Hair follicle dermal papilla cell (primary cell): ENCODE measurements around a stretch of chr5.

GRCh38 chr5:157548243-157549096, 27.1 kb downstream of the ADAM19 start:
- CAGE, long polyA plus RNA, result no peak

DNA sequence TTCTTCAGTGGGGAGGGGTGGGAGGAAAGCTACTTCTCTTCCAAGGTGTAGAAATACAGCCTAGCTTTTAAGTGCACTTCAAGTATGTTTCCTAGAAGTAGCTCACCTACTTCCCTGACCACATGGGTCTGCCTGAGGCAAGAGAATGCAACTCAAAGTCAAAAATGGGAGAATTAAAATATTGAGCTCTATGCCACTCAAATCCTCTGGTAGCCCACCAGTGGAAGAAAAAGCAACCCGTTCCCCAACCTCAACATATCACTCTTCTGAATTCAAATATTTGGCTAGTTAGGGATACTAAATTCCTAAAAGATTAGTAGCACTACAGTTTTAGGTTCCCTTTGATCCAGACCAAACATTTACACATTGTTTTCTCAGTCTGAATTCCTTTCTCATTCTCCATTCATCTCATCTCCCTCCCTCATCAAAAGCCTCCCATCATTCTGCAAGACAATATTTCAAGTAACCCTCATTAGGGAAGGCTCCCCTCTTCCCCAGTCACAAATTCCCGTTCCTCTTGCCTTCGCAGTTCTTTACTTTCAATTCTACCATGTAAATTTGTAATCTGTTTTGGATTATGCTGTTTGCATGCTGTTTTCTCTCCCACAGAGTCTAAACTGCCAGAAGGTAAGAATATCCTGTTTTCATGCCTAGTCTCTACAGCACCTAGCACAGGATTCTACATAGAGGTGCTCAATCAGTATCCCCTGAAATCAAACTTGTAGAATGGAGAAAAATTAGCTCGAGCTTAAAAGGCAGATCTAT, 26.3 kb downstream of the ADAM19 start:
- CAGE, long polyA plus RNA, result no peak

DNA sequence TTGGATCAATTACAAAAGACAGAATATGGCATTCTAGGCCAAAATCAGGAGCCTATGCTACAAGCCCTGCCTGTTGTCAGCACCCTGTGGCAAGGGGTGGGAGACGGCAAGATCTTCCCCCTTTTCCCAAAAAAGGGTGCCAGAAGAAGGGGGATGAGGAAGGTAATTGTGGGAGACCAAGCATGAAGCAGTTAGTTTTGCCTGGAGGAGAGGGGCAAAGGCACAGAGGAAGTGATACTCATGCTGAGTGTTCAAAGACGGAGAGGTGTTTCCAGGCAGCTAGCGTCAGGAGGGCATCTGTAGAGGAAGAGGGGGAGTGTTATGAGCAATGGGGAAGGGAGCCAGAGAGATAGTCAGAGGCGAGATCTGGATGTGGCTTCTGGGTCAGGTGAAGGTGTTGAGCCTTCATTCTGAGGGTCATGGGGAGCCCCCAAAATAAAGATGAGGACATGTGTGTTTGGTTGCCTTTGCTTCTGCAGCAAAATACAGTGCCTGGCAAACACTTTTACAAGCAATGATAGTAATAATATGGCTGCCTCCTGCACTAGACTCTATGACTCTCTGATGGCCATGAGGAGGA, 27.0 kb upstream of the ADAM19 start:
- CAGE, long polyA plus RNA, result no peak

DNA sequence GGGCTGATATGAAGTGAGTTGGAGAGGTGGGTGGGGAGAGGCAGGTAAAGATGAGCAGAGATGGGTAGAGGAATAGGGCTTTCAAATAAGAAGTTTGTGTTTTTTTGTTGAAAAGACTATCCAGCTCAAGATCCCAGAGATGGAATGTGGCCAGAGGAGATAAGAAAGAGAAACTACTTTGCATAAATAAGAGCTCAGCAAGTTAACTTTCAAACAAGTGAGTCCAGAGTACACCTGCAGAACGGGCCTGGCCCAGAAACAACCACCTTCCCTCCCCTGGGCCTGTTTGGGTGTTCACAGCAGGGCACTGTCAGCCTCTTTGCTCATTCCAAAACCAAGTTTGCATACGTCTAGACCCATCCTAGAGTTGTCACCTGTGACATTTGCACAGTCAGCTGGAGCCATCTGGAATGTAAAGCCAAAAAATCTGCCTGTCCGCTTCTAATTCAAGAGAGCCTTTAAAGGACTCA, 2.3 kb upstream of the CLINT1 start:
- CAGE, long polyA plus RNA, result no peak

- CAGE, long polyA plus RNA, result no peak
These were observed 161.7 kb upstream of the CLINT1 start for GRCh38 chr5:158020655-158021130.

DNA sequence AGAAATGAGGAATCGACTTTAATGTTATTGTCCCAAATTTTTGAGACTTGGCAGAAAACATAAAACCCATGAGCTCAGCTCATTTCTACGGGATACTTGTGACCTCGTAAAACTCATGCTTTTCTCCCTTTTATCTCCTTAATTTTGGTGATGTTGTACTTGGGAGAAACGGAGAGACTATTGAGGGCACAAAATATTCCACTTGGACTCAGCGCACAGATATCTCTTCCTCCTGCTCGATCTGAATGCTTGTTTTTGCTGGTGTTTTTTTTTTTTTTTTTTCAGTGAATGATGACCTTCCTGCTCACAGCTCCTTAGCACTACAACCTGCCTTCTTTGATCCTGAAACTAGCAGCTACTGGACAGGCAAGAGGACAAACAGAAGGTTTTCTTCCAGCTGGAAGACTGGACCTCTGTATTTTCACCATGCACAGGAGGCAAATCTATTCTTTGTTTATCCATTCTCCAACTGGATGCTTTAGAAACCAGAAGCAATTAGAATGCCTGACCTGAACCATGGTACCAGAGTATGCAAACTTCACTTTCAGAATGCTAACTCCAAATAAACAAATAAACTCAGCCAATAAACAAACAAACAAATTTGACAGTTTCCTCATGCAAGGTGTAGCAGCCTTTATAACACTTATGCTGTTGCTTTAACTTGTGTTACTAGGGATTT, 296.5 kb downstream of the EBF1 start:
- CAGE, long polyA plus RNA, result no peak

DNA sequence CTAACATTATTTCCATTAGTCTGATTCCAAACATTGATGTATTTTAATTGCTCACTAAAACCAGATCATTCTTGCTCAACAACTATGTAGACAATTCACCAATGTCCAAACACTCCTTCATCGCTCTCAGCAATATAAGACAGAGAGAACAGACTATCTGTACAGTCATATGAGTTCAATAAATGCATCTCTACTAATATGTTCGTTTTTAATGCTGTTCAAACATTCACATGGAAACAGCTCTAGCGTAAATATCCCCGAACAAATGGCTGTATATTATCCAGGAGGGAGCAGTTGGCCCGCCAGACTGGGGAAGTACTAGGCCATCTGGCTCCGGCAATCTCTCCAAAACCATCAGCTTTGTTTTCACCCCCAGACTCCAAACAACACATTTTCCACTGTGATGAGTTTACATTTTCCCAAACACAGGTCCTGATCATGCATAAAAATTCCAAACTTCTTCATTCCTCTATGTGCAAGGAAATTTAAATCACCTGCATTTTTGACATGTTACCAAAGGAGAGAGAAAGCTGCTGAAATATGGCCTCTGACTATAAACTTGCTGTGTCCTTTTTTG, 8.7 kb downstream of the EBF1 start:
- CAGE, long polyA plus RNA, result no peak

- CAGE, long polyA plus RNA, result no peak
These were observed 128.9 kb upstream of the ADRA1B start for GRCh38 chr5:159787420-159787805.

DNA sequence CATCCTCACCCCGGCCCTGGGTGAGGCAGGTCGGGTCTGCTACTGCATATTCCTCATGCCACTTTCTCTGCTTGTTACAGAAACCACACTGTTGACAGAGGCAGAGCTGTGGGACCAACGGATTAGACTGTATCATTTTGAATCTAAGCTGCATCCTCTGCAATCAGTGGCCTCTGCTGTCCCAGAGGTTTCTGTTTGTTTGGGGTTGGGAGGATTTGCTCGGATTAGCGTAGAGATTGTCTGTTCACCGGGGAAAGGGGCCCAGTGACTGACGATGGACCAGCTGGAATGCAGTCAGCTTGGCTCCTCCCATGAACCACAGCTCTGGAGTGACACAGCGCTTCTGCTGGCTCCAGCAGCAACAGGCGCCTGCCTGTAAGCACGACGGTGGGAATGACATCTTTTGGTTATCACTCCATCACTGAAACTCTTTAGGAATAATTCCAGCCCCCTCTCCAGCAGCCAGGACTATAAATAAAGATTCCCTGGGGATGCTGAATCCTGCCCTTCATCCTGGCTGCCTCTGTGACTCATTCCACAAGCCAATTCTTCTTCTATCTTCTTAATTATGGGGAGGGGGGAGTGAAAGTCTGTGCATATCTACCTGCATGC, 37.2 kb upstream of the ADRA1B start:
- CAGE, long polyA plus RNA, result no peak

DNA sequence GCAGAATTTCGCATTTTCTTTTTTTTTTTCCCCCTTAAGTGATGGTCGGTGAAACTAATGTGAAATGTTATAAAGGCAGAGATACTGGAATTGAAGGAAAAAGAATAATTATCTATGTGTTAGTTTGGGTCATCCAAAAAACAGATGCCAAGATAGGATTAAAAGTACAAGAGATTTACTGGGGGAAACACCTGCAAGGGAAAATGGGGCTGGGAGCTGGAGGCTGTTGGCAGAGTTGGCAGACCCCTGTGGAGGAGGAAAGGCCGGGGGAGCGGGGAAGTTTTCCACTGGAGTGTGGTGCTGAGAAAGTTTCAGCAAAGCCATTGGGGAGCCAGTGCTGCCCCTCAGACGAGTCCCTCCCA, 52.7 kb downstream of the TTC1 start:
- CAGE, long polyA plus RNA, result no peak

DNA sequence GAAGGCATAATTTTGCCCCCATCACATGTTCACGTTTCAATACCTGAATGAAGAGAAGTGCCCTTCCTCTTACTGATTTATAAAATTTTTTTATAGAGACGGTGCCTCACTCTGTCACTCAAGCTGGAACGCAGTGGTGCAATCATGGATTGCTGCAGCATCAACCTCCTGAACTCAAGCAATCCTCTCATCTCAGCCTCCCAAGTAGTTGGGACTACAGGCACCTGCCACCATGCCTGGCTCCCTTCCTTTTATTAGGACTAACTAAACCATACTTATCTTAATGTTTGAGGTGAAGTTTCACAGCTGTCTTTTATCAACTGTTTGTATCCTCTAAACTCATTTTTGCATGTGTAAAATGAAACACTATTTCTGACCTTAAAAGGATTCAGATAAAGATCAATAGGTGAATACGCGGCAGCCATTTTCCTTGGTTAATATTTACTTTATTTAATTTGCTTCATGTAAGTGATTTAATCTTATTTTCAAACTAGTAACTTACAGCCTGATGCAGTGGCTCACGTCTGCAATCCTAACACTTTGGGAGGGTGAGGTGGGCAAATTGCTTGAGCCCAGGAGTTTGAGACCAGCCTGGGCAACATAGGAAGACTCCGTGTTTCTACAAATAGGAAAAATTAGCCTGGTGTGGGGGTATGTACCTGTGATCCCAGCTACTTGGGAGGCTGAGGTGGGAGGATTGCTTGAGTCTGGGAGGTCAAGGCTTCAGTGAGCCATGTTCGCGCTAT, 22.5 kb downstream of the PWWP2A start:
- CAGE, long polyA plus RNA, result no peak

GRCh38 chr5:160209816-160210271, 19.5 kb upstream of the FABP6 start:
- CAGE, long polyA plus RNA, result no peak

DNA sequence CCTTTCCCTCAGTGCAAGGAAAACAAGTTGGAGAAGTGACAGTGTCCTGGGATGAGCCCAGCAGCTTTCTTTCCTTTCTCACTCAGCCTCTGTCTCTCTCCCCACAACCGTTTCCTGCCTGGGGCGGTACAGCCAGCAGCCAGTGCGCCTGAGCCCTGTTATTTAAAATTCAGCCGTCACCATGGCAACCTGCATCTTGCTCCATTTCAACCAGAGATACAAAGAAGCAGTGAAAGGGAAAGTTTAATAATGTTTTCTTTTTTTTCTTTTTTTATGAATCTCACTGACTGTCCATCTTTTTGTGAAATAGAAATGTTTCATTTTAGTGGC, 85.0 kb downstream of the PTTG1 start:
- CAGE, long polyA plus RNA, result no peak

DNA sequence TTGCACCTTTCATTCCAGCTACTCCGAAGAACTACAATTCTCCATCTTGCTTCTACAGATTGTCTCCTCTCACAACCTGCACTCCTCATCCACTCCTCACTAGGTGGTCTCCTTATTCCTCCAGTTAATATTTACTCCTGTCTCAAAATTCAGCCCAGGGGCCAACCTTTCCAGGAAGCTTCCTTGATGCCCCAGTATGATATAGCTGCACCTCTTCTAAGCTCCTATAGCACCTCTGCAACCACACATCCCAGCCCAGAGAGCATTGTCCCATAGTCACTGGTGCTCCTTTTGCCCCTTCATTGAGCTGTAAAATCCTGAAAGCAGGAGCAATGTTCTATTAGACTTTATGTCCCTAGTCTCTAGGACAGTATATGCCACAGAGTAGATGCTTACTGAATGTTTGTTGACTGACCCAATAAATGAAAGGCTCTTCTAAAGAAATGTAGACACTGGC, 205.4 kb downstream of the PTTG1 start:
- CAGE, long polyA plus RNA, result no peak

DNA sequence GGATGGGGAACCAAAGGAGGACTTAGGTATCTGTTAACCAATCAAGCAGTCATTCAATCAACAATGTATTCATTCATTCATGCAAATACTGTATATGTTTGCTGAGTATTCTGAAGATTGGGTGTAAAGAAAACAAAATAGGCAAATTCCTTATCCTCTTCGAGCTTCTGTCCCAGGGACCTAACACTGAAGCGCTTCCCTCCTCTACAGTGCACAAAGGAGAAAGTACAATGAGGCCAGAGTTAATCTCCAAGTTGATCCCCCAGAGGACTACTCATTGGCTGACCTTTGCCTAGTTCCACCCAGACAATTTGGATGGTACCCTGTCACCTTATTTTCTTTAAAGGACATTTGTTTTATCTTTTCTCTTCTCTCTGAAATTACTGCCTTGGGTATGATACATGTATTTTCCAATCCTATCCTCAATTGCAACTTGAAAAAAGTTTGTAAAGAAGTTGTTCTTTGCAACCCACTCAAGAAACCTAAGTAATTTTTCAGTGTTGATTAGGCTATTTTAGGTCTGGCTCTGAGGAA, 62.1 kb downstream of the ATP10B start:
- CAGE, long polyA plus RNA, result no peak

DNA sequence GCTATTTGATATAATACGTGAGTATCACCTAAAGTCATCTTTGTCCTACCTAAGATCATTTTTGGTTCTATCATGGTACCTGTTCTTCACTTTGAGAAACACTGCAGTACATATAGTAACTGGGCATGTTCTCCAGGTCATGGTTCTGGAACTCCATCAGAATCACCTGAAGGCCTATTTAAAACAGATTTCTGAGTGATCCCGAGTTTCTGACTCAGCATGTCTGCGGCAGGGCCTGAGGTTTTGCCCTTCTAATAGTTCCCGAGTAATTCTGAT, 3.3 kb downstream of the ATP10B start:
- CAGE, long polyA plus RNA, result no peak

GRCh38 chr5:160893146-160893538, 41.1 kb upstream of the ATP10B start:
- CAGE, long polyA plus RNA, result no peak

DNA sequence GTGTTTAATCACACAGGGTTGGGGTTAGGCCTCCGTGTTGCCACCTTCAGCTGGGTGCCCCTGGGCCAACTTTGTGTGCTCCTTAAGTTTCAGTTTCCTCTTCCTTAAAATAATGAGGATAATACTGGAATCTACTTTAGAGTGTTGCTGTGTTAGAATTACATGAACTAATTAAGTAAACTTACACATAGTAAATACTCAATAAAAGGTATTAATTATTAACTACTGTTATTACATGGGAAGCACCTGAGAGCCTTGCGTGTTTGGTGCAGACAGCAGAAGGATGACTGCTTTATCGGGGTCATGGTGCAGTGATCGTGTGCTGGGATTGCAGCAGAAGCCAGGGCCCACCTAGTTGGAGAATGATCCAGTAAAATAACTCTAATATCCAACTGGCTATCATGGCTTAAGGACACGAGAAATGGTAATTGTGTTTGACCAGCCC, 72.3 kb upstream of the ATP10B start:
- CAGE, long polyA plus RNA, result no peak

DNA sequence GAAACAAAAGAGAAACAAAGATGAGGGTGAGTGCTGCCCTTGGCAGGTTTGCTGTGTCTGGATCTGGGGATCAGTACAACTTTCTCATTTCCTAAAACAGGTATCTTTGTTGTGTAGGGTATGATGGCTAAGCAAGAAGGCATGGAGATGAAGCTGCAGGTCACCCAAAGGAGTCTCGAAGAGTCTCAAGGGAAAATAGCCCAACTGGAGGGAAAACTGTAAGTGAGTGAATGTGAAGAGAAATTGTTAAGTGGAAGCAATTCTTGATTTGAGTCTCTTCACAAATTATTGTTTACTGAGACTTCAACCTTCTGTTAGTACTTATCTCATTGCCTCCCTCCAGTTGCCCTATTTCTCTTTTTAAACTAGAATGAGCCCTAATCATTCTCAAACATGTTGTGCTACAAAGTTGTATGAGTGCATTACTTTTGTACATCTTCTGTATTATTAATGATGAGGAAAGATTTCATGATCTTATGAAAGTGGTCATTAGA, 10.9 kb downstream of the HMMR start:
- CAGE, long polyA plus RNA, result no peak

GRCh38 chr5:163517873-163518993, 12.8 kb downstream of the MAT2B start:
- CAGE, long polyA plus RNA, result no peak